Kidney epithelial cell (primary cell): ENCODE data around the genes MYOZ3 and SMIM3.

- RAMPAGE, long total RNA, result no peak
- RRBS, result 1% methylated on average over 18 of the region's 68 CpGs
Observed at GRCh38 chr5:150485130-150486034, 22.5 kb upstream of the NDST1 start.

DNA sequence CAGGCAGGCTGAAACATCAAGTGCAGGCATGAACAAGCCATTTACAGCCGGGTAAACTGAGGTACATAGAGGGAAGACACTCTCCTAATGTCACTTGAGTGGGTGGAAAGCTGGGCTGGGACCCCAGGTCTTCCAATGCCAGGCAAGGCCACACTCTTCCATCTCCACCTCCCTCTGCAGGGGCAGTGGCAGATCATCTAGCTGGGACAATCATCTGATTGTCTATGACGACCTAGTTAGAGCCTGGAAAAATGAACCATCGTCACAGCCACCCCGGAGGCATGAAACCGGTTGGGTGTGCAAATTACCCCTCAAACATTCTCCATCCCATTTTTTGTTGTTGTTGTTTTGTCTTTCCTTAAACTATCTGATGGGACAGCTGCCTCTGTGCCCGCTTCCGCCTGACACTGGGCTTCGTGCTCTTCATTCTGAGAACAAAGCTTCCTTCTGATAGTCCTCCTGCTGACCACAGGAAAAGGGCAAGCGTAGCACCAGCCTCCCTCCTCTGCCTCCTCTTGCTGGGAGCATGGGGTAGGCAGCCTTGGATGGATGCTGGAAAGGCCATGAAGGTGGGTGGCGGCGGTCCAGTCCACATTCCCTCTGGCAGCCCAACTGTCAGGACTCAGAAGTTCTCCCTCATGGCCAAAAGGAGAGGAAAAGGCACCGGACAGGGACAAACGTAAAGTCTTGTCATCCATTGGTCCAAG is 7.0 kb upstream of the NDST1 start:
- RAMPAGE, long total RNA, result no peak
- RRBS, result no CpG with 5 or more reads among the region's 13 CpGs

GRCh38 chr5:150540912-150541735 is 33.2 kb downstream of the NDST1 start:
- RAMPAGE, long total RNA, result no peak
- RRBS, result no CpG with 5 or more reads among the region's 17 CpGs

GRCh38 chr5:150542671-150543451 is 34.9 kb downstream of the NDST1 start:
- RAMPAGE, long total RNA, result no peak
- RRBS, result no CpG with 5 or more reads among the region's 13 CpGs

GRCh38 chr5:150544686-150545512 is 37.0 kb downstream of the NDST1 start:
- RAMPAGE, long total RNA, result no peak
- RRBS, result 96% methylated on average over 5 of the region's 18 CpGs

- RAMPAGE, long total RNA, result no peak
- RRBS, result no CpG with 5 or more reads among the region's 9 CpGs
Observed at GRCh38 chr5:150643160-150643657, 2.7 kb downstream of the SYNPO start.

DNA sequence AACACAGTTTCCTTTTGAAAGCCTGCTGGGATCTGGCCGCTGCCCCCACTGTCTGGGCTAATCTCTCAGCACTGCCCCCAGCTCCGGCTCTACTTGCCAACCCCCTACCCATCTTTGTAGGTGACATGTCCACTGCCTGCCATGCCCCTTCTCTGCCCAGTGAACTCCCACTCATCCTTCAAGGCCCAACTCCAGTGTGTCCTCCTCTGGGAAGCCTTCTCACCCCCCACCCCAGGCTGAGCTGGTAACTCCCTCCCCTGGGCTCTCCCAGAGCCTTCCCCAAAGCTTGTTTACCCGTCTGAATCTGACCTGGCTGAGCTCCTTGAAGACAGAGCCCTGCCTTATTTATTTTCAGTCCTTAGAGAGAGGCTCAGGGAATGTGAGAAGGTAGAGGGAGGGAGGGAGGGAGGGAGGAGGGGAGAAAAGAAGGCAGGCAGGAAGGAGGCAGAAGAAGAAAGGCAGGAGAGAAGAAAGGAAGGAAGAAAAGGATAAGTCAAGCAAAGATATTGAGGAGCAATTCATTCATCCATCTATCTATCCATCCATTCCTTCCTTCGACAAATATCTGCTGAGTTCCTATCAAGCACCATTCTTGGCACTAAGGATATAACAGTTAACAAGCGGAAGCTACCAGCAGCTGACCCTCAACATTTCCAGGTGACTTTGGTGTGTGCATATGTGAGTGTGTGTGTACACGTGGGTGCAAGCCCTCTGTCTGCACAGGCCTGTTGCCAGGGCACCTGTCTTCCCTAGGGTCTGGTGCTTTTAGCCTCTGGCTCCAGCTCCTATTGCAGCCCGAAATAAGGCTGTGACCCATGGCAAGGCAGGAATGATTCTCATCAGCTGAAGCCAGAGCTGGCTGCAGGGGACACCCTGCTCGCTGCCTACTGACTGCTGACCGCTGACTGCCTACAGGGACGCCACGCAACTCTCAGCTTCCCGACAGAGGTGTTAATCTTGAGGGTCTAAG is at the start of gene MYOZ3:
TSS of gene MYOZ3 (plus strand) at position 829 of the 970 bp plus-strand sequence.
- RAMPAGE, long total RNA, result no peak
- RRBS, result no CpG with 5 or more reads among the region's 12 CpGs

DNA sequence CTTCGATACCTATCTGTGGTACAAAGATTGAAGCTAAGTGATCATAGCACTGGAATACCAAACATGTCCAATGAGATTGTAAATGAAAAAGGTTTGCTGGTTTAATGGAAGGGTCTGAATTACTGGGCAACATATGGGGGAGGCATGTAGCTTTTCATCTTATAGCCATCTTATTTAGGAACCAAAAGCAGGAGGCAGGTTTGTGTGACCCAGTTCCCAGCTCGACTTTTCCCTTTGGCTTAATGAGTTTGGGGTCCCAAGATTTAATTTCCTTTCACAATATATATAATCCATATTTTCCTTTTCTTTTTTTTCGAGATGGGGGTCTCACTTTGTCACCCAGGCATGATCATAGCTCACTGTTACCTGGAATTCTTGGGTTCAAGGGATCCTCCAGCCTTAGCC is 3.2 kb upstream of the RBM22 start:
- RAMPAGE, long total RNA, result no peak
- RRBS, result no CpG with 5 or more reads among the region's 3 CpGs

- RAMPAGE, long total RNA, result no peak
- RRBS, result no CpG with 5 or more reads among the region's 5 CpGs
Observed at GRCh38 chr5:150743256-150743574, 15.6 kb downstream of the DCTN4 start.

DNA sequence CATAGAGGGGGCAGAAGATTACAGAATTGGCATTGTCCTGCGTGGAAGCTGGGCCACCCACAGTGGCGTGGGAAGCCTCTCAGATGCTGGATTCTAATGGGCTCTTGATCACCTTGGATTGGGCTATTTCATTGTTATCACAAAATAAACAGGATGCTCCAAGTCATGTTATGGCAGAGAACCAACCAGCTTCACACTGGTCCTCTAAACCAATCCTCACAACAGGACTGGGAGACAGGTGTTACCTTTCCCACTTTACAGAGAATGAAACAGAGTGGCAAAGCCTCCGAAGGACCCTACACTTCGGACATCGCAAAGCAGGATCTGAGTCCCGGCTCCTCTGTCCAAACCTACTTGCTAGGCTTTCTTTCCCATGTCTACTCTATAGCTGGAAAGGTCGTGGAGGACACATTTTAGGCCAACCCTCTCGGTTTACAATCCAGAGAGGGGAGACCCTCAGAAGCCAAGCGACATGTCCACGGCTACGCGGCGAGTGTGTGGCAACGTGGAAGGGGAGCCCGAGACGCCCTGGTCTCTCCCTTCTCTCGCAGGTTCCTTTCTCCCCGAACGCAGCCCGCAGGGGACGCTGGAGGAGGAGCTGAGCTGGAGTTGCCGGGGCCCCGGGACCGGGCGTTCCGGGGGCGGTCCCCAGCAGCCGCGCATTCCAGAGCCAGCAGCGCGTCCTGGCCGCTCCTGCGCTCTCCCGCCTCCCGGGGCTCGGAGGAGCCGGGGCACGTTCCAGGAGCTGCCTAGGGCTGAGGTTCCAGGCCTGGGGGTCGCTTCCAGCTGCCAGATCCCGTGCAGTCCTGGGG is at the start of gene SMIM3:
TSS of gene SMIM3 (plus strand) at position 660 of the 812 bp plus-strand sequence.
- RAMPAGE, long total RNA, result start-site peak on the plus strand centred at position 676 of the sequence, 76 bp wide, 176 and 161 reads in 2 replicates
- RRBS, result 2% methylated on average over 10 of the region's 40 CpGs

DNA sequence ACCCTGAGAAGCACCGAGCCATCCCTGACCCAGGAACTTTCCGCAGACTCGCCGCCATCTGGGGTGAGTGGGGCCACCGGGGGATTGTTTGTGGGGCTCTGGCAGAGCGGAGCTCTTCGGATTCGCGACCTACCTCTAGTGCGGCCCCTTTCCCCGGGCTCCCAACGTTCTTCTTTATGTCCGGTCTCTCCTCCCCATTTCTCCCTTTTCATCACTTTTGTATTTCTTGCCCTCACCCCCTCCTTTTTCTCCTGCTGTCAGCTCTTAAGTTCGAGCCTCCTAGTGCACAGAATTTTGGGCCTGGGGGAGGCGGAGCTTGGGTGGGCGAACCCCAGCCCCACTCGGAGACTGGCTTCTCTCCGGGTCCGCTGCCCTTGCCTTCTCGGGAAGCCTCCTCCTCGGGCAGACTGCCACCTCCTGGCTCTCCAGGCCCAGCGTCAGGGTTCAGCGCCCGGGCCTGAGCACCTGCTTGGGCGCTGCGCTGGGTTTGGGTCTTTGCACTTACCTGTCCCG is 409 bp downstream of the SMIM3 start:
- RAMPAGE, long total RNA, result no peak
- RRBS, result 1% methylated on average over 12 of the region's 27 CpGs

GRCh38 chr5:151024958-151025753 is 4.8 kb downstream of the GPX3 start:
- RAMPAGE, long total RNA, result no peak
- RRBS, result no CpG with 5 or more reads among the region's 11 CpGs

DNA sequence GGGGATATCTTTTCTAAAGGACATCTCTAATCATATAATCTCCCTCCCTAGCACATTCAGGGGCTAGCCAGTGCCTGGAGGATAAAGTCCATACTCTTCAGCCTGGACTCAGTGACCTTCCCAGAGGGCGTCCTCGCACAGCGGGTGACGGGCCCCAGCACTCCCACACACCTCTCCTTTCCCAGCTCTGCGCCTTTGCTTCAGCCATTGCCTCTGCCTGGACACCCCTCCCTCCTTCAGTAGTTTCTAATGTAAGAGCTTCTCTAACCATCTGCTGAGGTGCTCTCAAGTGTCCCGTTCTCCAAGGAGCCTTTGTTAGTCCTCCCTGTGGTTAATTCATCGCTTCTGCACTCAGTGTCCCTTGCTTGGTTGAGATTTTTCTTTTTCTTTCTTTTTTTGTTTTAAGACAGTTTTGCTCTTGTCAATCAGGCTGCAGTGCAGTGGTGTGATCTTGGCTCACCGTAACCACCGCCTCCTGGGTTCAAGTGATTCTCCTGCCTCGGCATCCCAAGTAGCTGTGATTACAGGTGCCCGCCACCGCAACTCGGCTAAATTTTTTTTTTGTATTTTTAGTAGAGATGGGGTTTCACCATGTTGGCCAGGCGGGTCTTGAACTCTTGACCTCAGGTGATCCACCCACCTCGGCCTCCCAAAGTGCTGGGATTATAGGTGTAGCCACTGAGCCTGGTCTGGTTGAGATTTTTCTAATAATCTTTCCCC is 15.4 kb upstream of the TNIP1 start:
- RAMPAGE, long total RNA, result no peak
- RRBS, result no CpG with 5 or more reads among the region's 15 CpGs

DNA sequence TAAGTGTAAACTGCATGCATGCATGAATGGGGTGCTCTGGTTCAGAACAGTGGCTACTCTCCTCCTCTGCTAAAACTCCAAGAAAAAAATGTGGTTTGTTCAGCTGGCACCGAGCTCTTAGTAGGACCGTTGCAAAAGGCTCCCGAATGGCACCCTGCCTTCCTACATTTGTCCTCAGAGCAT is 17.7 kb upstream of the TNIP1 start:
- RAMPAGE, long total RNA, result no peak
- RRBS, result no CpG with 5 or more reads among the region's 3 CpGs

DNA sequence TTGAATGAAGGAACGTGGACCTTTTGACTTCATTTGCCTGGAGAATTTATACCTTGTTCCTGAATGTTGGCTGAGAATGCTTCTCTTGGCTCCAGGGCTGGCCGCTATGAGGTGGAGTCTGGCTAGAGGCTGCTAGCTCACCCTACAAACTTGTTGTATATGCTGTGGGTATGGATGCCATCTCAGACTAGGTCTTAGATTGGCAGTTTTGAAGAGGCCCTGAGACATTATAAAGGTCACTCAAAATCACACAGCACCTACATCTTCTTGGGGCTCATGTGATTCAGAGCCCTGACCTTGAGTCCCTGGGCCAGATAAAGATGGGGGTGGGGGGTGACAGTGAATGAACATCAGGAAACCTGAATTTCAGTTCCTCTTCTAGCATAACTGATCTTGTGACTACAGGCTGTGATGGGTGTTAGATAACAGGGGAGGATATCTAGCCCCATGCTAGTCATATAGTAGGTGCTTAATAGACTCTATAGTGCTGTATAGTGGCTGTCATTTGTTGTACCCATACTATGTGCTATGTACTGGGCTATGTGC is 2.8 kb downstream of the GM2A start:
- RAMPAGE, long total RNA, result no peak
- RRBS, result no CpG with 5 or more reads among the region's 2 CpGs

- RAMPAGE, long total RNA, result no peak
- RRBS, result no CpG with 5 or more reads among the region's 1 CpG
Observed at GRCh38 chr5:151434409-151434848, 13.0 kb upstream of the SLC36A1 start.

DNA sequence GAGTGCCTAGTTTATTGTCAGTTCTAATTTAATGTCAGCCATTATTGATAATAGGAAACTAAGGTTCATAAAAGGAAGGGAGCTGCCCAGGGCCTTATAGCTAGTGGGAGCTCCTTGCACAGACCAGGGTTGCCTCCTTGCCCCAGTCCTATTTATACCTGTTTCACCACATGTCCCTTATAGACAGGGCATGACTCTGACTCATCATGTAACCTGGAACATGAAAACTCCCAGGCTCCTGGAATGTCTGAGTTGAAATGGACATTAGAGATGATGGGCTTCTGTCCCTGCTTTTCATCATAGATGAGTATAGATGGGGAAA is 21.1 kb downstream of the FAT2 start:
- RAMPAGE, long total RNA, result no peak

- RAMPAGE, long total RNA, result no peak
- RRBS, result no CpG with 5 or more reads among the region's 13 CpGs
Observed at GRCh38 chr5:151698794-151699866, 12.4 kb upstream of the SPARC start.

- RAMPAGE, long total RNA, result no peak
- RRBS, result no CpG with 5 or more reads among the region's 3 CpGs
Observed at GRCh38 chr5:151755139-151755758, 3.2 kb downstream of the ATOX1 start.

DNA sequence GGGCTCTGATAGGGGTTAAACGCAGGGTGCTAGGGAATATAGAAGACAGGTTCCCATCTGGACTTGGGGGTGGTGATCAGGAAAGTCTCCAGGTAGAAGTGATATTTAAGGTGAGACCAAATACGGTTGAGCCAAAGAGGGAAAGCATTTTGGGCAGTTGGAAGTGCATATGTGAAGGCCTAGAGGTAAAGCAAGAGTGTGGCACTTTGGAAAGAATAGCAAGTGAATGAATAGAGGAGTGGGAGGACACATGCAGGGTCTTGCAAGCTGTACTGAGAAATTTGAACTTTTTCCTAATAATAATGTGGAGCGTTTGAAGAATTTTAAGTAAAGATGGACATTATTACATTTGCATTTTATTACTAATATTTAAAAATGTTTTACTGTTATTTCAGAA is 59.4 kb downstream of the GLRA1 start:
- RAMPAGE, long total RNA, result no peak
- RRBS, result no CpG with 5 or more reads among the region's 3 CpGs